Measurements from ENCODE around the gene ABHD3.

DNA sequence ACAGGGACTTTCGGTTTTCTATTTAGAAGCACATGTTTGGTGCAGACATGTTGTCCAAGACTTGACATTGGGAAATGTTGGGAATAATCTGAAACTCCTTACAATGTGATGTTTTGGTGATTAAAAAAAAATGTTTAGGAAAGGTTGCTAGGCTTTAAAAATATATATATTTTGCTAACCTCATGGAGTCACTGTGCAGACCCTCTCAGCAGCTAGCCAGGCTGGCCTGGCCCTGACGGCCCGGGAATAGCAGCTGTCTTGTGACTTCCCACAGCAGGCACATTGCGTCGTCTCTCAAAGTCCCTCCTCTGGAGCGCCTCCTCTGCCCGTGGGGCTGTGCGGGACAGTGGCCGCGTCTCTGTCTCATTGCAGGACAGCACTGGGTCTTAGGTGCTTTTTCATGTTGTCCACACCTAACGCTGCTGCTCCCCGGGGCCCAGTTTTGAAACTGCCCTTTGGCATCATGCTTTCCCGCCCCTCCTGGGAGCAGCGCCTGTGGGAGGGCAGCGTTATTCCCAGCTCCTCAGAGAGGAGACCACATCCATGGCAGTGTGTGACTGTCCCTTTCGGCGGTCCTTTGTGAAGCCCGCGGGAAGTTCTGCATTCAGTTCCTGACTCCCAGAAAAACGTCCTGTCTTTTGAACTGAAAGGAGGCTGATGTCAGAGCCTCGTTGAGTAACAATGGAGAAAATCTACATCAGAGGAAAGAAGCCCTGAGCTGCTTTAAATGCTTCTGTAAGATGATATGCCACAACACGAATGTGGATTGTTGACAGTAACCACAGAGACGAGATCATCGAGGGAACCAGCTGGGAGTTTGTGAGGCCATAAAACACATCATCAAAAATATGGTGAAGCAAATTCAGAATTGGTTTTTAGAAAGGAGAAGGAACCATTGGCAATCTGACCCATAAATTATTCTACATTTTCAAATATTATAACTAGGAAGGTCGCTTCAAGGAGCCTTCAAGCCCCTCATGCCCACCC is 226.1 kb downstream of the FAM210A start:
- PRO-cap: no peak

DNA sequence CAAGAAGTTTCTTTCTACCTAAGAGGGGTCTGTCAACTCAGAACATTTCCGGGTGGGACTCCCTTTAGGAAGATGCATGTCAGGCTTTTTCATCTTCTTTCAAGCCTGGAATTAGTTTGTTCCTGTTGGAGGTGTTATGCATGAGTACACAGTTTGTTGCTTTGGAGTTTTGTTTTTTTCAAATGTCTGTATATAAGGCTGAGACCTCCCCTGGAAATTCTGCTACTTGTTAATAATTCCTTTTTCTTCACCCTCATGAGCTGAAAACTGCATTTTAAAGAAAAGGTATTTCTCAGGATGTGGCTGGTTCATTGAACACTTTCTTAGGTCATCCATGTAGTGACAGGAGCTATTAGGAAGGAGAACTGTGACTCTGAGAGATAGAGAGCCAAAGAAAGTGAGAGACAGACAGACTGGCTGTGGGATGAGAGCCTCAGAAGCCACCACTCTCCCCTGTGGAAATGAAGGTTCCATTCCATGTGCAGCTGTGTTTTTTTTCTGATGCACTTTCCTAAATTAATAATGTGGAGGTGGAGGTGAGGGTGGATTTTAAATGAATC is 113.4 kb downstream of the FAM210A start:
- PRO-cap: no peak

GRCh38 chr18:13647617-13648077 is 78.7 kb downstream of the FAM210A start:
- PRO-cap: no peak

DNA sequence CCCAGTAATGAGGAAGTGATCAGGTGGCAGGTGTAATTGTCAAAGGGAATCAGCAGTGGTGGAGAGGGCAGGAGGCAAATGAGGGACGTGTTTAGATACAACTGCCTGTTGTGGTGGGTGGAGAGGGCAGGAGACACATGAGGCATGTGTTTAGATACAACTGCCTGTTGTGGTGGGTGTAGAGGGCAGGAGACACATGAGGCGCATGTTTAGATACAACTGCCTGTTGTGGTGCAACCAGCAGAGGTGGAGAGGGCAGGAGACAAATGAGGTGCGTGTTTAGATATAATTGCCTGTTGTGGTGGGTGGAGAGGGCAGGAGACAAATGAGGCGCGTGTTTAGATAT is 173.1 kb downstream of the ANKRD30B start:
- PRO-cap: no peak

DNA sequence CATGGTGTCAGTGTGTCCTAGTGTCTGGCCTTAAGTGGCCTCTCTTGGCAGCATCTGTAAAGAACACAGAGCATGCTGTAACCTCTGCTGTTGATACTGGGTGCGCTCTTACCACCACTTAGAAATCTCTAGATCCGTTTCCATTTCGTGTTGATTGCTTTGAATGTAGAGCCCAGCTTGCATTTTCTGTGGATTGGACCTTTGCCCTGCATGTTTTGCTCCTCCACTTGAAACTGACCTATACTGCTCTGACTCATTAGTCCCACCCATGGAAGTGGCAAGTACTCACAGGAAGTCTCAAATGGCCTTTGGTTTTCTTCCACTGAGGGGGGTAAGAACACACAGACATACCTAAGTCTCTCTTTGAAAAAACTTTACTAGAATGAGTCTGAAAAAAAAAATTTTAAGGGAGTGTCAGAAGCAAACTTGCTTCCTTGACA is 88.3 kb downstream of the GREB1L start:
- PRO-cap: no peak

DNA sequence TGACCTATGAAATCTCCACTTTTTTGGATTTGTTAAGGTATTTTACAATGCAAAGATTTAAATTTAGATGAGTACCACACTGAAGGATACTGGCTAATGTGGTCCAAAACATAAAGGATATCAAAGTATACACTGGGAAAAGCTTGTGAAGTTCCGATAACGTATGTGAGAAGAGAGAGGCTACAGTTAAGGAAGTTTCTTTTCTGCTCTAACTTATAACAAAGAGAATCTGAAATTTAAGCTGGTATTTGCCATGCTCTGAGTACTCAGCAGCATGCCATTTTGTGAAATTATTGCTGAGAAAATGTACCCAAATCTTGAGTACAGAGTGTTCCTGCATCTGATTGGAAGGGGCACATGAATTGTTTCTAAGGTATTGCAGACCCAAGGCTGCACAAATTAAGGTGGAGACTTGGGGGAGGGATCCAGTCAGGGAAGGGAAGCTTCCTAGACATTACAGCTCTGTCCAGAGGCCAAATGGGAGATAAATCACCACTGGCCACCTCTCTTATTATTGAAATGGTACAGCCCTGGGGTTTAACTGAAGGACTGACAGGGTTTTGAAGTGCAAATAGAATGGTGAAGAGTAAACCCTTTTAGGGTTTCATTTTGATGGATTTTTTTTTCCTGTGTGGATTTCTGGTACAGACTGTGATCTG is 119.1 kb downstream of the GREB1L start:
- PRO-cap: no peak

DNA sequence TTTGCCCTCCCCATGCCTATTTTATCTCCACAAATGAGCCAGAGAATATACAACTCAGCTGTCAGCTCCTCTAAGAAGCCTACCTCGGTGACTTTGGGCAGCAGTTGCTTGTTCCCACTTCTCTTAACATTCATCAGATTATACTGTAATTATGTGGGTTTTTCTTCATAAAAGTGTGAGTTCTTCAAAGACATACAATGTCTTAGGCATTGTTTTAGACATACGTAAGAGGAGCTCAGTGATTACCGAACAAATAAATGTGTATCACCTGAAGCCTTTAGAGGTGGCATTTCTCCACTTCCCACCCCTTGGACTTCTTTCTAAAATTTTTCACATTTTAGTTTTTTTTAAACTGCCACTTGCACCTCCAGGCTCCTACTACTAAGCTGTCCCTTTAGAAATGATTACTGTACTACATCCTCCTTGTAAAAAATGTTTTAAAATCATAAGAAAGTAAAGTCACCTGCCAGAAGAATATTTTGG is 82.0 kb downstream of the ESCO1 start:
- PRO-cap: no peak

- PRO-cap: unidirectional peak, minus-strand start at chr18:21673025
Measured at GRCh38 chr18:21672763-21673321, 31.7 kb downstream of the ABHD3 start.

GRCh38 chr18:21704101-21704865 is at the start of gene ABHD3:
ABHD3 (minus strand) TSS chr18:21704774.
- PRO-cap: unidirectional peak, minus-strand start at chr18:21704457; unidirectional peak, minus-strand start at chr18:21704506; bidirectional peak, plus-strand start at chr18:21704916, minus-strand start at chr18:21704774

DNA sequence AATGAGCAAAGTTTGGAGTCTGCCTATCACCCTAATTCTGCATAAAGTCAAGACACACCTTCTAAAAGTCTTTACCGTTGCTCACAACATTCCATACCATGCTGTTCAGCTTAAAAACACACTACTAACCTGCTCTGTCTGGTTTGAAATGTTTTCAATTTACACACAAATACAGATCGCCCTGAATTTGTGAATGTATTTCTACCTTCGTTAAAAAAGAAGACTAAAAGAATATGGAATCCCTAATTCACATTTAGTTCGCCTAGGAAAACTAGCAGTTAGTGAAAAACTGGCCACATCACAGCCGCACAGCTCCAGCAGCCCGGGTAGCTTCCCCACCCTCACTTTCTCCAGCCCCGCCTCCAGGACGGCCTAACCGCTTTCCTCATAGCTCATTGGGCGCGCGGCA is 316 bp upstream of the MIB1 start:
- PRO-cap: bidirectional peak, plus-strand start outside the sequence, minus-strand start at position 348 of the sequence

DNA sequence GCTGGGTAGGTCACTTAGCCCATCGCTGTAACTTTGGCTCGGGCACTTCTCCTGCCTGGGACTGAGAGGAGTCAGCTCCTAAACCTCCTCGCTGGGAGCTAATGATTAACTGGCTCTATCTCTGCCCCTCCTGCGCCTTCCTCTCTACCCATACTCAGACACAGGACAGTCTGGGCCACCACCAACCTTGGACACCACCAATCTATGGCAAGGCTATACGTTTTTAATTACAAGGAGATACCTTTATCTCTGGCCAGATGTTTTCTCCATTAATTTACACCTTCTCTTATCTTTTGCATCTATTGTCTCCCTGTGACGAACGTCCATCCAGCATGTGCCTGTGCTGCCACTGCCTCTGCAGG is 149.2 kb upstream of the GATA6 start:
- PRO-cap: no peak

DNA sequence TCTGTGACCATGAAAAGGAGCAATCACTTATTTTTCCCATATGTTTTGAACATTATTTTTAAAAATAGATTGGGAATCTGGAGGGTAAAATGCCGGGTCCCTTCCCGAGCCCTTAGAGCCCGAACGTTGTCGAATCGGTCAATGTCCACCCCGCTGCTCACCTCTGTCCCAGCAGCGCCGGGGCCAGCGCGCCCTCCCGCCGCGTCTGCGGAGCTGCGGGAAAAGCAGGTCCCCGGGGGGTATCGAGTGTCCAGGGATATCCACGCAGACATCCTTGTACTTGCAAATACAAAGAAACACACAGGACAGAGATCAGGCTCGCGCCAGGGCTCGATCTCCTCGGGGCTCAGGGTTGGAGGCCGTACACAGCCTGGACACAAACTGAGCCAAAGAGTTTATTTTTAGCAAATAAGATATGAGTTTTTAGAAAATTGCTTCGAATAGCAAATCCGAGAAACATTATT is 2.3 kb upstream of the GATA6 start:
- PRO-cap: bidirectional peak, plus-strand start outside the sequence, minus-strand start at position 337 of the sequence

GRCh38 chr18:22173787-22174888 is 4.7 kb downstream of the GATA6 start:
- PRO-cap: unidirectional peak, plus-strand start at chr18:22174816

DNA sequence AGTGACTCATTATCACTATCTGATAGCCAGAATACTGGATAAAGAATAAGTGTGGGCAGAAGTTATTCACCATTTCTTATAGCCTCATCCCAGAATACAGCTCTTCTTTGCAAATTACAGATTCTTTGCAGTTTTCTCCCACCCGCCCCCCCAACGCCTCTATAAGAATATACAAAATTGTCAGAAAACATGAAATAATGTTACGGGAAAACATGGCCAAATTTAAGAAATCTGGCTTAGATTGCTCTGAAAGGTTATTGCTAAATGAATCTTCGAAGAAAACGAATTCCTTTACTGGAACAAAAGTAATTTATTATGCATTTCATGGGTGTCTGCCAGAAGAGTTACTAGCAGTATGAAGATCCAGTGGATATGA is 21.8 kb downstream of the GATA6 start:
- PRO-cap: no peak

DNA sequence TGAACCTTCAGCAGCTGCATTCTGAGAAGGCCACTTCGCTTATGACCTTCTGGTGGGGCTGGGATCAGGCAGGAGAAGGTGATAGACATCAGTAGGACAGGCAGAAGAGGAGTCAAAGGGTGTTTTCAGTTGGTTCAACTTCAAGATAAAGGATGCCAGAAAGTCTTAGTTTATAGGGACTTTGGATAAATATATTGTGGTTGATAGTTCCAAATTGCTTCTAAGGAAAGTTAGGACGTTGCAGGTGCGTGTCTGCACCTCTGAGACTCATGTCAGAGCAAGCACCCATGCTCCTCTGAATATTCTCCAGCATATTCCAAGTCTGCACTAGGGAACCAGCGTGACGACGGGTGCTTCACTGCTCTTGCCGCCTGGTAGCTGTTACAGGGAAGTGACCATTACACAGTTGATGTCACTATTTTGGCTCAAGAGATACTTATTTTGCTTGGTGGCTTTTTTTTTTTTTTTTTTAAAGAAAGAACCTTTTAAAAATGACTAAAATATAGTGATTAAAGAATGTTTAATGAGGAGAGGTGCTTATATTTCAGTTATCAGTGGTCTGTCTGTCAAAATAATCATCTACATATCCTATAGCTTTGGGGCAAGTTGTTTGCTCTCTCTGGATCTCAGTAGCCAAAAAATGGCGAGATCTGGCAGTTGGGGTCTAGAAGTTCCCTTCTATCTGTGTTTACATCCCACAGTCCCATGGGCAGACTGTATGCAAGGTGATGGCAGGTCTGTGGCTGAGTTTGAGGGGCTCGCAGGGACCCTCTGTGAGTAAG is 35.7 kb downstream of the GATA6 start:
- PRO-cap: no peak

DNA sequence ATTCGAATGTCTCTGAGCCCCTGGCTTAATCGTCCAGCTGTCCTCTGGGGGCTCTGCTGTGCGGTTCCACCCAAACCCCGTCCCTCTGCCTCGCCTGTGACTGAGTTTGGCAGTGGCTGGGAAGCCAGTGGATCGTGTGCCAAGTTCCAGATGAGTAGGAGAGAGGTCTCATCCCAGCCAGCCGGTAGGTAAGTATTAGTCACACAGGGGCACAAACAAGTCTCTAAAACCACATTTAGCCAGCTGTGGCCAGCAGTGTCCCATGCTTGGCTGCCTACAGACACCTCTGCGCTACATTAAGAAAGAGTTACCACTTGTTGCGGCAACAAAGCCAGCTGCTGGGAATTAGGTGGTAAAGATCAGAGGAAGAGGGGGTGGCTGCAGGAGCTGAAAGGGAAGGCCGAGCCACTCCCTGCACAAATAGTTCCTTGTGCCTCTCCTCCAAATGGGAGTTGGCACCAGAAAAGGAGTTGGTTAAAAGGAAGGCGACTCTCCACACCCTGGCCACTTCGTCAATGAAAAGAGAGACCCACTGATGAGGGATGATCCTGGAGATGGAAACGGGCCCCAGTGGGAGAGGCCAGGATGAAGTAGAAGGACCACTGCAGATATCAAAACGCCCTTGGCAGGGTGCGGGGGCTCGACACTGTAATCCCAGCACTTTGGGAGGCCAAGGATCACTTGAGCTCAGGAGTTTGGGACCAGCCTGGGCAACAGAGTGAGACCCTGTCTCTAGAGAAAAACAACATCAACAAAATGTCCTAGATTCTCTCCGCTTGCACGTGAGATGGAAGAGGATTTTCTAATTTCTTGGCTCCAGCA is 81.4 kb downstream of the GATA6 start:
- PRO-cap: no peak

GRCh38 chr18:22277539-22278198 is 108.3 kb downstream of the GATA6 start:
- PRO-cap: no peak

DNA sequence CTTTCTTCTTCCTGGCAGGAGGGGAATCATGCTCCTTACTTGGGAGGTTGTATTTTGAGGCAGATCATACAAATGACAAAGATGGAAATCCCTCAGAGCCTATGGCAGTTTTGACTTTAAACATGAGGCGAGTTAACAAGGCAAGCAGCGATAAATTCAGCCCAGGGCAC is 68.4 kb downstream of the CTAGE1 start:
- PRO-cap: no peak

DNA sequence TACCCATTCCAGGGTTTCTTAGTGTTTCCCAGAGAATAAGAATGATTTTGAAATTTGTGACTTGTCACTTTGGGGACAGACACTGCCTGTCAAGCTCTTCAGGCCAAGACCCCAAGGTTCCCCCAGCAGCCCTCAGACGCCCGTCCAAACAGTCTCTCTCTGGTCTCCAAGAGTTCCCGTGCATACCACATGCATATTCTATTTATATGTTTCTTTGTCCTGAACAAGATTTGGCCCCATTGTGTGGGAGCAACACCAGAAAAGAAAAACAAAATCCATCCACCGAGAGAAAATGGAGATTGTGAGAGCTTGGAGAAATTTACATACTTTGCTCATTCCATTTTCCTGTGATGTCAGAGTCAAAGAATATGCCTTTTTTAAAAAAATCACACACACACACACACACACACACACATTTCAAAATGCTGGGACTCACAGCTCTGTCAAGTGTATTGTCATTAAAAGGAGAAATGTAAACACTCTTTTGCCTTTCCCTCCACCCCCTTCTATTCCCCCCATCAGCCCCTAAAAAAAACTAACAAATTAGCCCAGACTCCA is 52.3 kb upstream of the CTAGE1 start:
- PRO-cap: no peak

DNA sequence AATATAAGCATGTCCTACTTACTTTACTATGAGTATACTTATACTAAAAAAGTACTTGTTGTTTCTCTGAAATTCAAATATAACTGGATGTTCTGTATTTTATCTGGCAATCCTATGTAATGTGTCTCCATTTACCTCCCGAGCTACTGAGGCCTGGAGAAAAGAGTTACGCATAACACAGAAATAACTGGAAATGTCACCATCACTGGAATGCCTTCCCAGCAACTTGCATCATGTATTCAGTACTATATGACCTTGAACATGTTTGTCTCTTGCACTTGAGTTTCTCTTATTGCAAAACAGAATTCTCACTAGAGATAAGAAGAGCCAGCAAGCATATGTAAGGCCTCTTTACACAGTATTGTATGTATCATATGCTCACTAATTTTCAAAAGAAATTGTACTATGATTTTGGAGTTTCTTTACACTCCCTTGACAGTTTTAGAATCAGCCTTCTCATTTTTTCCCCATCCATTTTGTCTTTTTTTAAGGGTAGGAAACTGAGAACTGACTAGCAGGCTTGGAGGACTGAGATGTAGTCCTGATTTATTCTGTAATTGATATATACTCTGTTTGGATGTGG is 99.7 kb upstream of the CTAGE1 start:
- PRO-cap: no peak